ENCODE measurements around the genes HBA1 and RGS11.

DNA sequence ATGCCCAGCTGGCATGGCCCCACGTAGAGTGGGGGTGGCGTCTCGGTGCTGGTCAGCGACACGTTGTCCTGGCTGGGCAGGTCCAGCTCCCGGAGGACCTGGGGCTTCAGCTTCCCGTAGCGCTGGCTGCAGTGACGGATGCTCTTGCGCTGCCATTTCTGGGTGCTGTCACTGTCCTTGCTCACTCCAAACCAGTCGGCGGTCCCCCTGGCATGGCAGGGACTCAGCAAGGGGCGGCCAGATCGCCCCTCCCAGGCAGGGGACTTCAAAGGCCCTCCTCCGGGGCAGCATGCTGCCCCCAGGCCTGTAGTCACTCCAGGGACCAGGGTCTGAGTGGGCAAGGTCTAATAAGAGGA, 8.9 kb downstream of the RHBDF1 start:
- RRBS: no CpG with 5 or more reads among the region's 15 CpGs

DNA sequence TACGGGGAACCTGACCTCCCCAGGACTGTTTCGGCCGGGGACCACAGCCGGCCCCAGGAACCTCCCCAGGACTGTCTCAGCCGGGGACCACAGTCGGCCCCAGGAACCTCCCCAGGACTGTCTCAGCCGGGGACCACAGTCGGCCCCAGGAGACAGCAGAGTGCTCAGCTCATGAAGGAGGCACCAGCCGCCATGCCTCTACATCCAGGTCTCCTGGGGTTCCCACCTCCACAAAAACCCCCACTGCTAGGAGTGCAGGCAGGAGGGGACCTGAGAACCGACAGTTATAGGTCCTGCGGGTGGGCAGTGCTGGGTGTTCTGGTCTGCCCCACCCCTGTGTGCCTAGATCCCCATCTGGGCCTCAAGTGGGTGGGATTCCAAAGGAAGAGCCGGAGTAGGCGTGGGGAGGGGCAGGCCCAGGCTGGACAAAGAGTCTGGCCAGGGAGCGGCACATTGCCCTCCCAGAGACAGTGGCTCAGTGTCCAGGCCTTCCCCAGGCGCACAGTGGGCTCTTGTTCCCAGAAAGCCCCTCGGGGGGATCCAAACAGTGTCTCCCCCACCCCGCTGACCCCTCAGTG, 4.4 kb downstream of the RHBDF1 start:
- RRBS: 62% methylated on average over 3 of the region's 17 CpGs

- RRBS: 57% methylated on average over 4 of the region's 15 CpGs
Observed at GRCh38 chr16:74818-75291, 2.4 kb upstream of the RHBDF1 start.

DNA sequence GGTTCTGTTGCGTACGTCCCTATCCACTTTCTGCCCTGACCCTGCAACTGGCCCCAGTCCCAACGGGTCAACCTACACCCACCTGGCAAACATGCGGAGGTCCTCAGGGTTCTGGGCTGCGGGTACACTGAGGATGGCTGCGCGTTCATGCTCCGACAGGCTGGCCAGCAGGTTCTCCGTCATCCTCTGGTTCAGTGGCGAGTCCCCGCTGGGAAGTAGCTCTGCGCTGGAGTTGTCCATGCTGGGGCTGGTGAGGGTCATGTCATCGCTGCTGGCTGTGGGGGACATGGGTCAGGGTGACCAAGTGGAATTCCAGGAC, 10.6 kb downstream of the MPG start:
- RRBS: no CpG with 5 or more reads among the region's 13 CpGs

DNA sequence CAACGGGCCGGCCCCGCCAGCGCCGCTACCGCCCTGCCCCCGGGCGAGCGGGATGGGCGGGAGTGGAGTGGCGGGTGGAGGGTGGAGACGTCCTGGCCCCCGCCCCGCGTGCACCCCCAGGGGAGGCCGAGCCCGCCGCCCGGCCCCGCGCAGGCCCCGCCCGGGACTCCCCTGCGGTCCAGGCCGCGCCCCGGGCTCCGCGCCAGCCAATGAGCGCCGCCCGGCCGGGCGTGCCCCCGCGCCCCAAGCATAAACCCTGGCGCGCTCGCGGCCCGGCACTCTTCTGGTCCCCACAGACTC, at the start of gene HBA1:
HBA1 (plus strand) TSS at position 278 of the 300 bp plus-strand sequence.
- RRBS: no CpG with 5 or more reads among the region's 41 CpGs

DNA sequence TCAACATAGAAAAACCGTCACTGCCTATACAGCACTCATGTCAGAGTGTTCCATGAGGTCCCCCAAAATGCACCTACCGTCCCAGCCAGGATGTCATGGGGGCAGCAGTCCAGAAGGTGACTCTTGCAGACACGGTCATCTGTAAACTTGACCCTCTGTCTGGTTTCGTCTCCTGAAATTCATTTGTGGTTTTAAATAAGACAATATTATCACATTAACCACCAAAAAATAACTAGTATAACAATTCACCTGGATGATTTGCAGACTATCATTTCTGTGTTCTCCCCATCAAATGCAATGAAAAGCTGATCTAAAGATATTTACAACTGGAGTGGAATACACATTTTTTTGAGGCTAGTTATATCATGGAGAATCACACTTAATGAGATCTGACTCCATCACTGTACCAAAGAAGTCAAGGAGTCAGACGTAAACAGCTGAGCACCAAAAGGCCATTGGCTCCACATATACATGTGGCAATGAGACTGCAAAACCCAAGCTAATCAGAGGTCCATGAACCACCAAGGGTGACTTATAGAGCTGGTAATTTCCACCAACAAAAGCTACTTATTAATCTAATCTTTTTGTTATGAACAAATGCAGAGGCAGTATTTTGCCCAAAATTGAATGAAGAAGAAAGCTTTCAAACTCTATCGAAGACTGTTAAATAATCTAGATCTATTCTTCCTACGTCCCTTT, 1.9 kb downstream of the LUC7L start:
- RRBS: no CpG with 5 or more reads among the region's 7 CpGs

GRCh38 chr16:273985-274632, 1.6 kb downstream of the RGS11 start:
- RRBS: 91% methylated on average over 1 of the region's 18 CpGs

- RRBS: 3% methylated on average over 48 of the region's 136 CpGs
Observed at GRCh38 chr16:275017-276213, at the start of gene RGS11. Gene RGS11 (minus strand): TSS chr16:275944.

DNA sequence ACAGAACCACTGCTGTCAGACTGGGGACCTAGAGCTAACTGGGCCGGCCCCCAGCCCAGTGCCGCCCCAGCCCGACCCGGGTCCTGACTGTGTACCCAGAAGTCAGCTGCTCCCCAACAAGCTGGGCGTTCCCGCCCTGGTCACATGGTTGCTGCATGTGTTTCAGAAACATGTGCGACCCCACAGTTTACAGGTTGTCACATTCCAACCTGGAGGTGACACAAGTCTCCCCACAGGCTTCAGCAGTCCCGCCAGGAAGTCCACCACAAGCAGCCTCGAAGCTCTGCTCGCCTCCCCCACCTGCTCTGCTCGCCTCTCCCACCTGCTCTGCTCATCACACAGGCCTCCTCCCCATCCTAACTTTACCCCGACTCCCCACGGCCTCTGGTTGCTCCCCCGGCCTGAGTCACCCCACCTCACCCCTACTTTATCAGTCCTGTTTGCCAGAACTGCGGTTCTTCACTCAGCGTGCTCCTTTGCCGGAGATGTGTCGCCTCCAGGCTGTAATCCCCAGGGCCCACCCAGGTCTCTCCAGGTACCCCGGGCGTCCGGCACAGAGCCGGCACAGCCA, 933 bp downstream of the MRPL28 start:
- RRBS: 30% methylated on average over 7 of the region's 22 CpGs

- RRBS: no CpG with 5 or more reads among the region's 10 CpGs
Observed at GRCh38 chr16:450764-451250, 25.4 kb downstream of the RAB11FIP3 start.

DNA sequence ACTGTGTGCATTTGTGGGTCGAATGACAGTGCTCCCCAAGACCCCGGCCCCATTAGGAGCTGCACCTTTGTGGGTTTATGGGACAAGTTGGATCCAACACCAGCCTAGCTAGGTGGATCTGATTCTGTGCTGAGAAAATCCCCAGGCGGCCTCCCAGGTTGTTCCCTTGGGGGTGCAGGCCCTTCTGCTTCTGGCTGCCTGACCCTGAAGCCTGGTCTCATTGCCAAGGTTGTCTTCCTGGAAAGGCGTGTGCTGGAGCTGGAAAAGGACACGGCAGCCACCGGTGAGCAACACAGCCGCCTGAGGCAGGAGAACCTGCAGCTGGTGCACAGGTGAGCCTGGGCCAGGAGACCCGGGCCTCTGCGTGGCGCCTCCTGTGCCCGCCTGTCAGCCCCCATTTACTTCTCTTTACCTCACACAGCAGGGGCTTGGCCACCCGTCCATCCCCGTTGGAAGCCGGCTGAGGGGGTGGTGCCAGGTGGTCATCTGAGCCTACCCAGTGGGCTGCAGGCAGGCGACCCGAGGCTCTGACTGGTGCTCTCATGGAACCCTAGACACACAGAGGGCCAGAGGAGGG, 22.1 kb upstream of the CAPN15 start:
- RRBS: 90% methylated on average over 3 of the region's 16 CpGs

- RRBS: no CpG with 5 or more reads among the region's 27 CpGs
Observed at GRCh38 chr16:521563-522291, 5.8 kb upstream of the CAPN15 start.

DNA sequence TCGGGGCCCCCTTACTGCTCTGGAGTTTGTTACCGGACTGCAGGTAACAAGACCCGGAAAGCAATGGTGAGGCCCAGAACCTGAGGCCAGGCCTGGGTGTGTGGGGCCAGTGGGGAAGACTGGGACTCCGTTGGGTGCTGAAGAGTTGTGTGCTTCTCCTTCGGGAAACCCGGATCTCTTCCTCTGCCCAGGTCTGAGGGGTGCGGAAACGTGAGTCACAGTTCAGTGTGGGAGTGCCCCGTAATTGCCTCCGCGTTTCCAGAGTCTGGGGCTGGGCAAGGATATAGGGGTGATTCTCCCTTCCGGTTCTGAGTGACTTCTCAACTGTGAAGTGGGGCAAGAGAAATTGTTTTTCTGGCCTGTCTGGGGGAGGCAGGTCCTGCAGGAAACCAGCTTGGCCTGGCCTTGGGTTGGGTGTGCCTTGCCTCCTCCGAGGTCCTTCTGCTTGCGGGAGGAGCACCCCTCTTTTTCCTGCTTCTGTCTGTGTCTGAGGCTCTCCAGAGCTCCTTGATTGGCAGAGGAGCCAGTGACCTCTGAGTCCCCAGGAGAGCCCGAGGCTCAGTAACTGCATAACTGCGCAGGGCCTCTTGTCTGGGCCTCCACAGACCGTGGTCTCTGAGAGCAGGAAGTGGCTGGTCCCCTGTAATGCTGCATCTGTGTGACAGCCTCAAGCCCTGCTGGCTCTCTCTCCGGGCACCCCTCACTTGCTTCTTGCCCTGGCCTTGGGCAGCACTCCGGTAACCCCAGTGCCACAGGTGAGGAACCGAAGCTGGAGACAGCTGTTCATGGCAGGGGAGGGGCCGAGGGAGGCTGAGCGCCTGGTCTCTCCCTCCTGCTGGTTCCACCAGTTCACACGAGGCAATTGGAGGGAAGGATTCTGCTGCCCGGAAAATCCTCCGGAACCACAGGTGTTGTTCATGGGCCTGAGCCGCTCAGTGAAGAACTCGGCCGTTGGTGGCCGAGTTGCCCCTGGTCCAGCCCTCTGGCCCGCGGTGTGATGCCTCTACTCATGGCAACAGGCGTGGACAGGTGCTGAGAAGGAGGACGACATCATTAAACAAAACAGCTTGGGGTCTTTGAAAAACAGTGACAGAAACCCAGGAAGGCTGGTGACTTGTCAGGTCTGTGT, 1.5 kb downstream of the CAPN15 start:
- RRBS: 64% methylated on average over 2 of the region's 33 CpGs

- RRBS: 87% methylated on average over 7 of the region's 32 CpGs
Observed at GRCh38 chr16:543288-543792, 15.8 kb downstream of the CAPN15 start.

- RRBS: no CpG with 5 or more reads among the region's 11 CpGs
Observed at GRCh38 chr16:568458-569166, 1.2 kb upstream of the PIGQ start.

DNA sequence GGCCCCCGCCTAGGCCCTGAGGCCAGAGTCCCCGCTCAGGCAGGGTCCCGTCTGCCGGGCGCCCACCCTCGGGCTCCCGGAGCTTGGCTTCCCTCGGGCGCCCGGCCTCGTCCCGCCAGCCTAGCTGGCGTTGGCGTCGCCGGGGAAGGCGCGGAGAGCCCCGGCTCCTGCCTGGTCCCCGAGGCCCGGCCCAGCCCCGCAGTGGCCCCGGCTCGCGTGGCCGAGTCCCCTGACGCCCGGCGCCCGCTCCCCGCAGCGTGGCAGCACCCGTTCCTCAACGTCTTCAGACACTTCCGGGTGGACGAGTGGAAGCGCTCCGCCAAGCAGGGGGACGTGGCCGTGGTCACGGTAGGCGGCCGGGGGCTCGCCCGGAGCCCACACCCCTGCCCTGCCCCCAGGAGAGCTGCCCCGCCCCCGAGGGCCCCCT, 355 bp downstream of the WDR90 start:
- RRBS: 2% methylated on average over 27 of the region's 47 CpGs

GRCh38 chr16:665401-666451, 2.2 kb upstream of the RHOT2 start:
- RRBS: 84% methylated on average over 8 of the region's 40 CpGs

- RRBS: no CpG with 5 or more reads among the region's 37 CpGs
Observed at GRCh38 chr16:674348-675396, 799 bp upstream of the RHBDL1 start.

GRCh38 chr16:678765-679123, 1.5 kb upstream of the STUB1 start:
- RRBS: no CpG with 5 or more reads among the region's 7 CpGs

GRCh38 chr16:681288-682272, 1.4 kb downstream of the STUB1 start:
- RRBS: 38% methylated on average over 5 of the region's 49 CpGs